H1 (cell line): ENCODE results near the genes CRTC2 and ZBTB7B.

DNA sequence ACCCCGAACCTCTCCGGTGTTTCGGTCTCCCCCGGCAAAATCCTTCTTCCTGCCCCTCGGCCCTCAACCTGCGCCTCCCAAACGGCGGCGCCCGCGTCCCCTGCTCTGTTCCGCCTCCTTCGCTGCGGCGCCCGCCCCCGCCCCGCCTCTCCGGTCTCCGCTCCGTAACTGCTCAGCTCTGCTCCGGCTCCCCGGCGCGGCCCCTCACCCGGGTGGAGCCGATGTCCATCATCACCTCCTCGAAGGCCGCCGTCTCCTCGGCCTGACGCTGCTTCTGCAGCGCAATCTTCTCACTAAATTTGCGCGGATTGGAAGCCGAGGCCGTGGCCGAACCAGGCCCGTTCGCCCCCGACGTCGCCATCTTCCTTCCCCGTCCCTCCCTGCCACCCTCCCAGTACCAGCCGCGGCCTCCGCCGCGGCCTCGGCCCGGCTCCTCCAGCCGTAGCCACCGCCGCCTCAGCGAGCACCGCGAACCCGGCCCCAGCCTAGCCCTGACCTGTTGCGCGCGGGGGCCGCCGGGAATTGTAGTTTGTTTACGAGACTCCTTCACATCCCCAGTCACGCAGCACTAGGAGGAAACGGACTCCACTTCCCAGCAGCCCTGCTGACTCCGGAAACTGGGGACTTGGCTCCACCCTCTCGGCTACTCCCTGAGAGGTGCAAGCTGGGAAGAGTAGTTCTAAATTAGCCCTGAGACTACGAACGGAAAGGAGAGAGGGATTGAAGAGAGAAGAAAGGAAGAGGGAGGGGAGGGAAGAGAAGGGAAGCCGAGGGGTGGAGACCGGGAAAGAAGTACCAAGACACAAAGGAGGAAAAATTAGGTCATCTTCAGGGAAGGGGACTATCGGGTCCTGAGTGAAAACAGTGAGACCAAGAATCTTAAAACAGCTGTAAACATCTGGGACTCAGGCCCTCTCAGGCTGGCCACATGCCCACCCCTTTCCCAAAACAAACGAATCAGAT, at the start of gene CRTC2:
TSS of gene CRTC2 (minus strand) at position 476 of the 963 bp plus-strand sequence.
- RRBS, result under 1% methylated on average over 18 of the region's 74 CpGs
CAGE:
- cytosol, long polyA plus RNA, result no peak
- long polyA plus RNA, result no peak
- nucleus, long polyA plus RNA, result no peak

DNA sequence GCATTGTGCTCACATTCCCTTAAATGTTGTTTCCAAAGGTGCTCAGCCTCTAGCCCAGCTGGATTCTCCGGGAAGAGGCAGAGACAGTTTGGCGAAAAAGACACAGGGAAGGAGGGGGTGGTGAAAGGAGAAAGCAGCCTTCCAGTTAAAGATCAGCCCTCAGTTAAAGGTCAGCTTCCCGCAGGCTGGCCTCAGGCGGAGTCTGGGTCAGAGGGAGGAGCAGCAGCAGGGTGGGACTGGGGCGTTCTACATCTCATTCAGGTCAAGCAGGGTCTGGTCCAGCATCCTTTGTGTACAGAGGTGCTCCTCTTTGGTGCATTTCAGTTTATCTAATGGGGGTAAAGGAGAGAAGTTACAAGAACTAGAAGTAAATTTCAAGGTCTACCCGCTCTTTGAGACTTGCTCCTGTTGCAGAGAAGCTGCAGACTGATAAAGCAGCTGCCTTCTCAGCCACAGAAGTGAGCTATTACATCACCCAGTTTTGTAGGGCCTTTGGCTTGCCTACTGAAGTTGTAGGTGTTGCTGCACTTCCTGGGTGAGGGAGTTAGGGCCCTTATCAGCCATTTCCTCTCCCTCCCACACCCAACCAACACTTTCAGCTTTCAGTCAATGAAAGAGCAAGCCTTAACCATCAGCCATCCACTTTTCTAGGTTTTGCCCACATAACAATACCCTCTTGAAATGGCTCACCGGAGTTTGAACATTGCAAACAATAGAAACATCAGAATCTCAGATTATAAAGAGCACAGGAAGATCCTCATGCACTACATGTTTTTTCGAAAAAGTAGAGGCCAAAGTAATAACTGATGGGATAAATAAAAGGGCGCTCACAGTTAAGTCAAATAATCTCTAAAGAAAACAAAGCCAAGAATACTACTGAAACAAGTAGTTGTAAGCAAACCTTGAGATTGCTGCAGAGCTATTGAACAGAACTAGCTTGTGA, 34.2 kb downstream of the TPM3 start:
- RRBS, result no CpG with 5 or more reads among the region's 9 CpGs
CAGE:
- cytosol, long polyA plus RNA, result no peak
- long polyA plus RNA, result no peak
- nucleus, long polyA plus RNA, result no peak

DNA sequence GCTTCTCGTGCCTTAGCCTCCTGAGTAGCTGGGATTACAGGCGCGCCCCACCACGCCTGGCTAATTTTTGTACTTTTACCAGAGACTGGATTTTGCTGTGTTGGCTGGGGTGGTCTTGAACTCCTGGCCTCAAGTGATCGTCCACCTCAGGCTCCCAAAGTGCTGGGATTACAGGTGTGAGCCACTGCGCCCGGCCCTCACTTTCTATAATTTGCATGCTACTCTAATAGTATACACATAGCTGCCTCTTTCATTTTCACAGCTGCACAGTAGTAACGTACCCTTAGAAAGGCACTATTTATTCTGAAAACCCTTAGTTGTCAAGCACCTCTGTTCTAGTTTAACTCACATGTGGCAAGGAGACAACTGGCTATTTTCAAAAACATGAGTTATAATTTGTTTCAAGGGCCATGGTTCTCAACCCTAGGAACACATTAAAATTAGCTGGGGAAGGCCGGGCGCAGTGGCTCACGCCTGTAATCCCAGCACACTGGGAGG, 17.3 kb downstream of the TPM3 start:
- RRBS, result no CpG with 5 or more reads among the region's 11 CpGs
CAGE:
- cytosol, long polyA plus RNA, result no peak
- long polyA plus RNA, result no peak
- nucleus, long polyA plus RNA, result no peak

DNA sequence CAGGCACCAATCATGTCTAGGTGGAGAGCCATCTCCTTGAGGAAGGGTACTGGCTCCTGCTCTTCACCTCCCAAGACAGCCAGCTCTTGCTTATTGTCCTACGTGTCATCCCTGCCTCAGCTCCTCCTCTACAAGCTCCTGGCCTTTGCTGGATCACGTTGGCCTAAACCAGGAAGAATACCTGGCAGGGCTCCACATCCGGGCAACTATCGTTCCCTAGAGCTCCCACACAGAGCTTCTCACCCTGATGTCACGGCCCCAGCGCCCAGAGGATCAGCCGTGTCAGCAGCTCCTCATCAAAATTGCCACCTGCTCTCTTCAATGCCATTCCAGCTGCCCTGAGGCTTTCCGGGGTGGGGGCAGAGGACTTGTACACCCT, 1.9 kb upstream of the TPM3 start:
- RRBS, result no CpG with 5 or more reads among the region's 8 CpGs
CAGE:
- cytosol, long polyA plus RNA, result no peak
- long polyA plus RNA, result no peak
- nucleus, long polyA plus RNA, result no peak

- RRBS, result 2% methylated on average over 32 of the region's 74 CpGs
CAGE:
- cytosol, long polyA plus RNA, result no peak
- long polyA plus RNA, result no peak
- nucleus, long polyA plus RNA, result no peak
Observed at GRCh38 chr1:154328213-154329083, 3.1 kb downstream of the ATP8B2 start.

DNA sequence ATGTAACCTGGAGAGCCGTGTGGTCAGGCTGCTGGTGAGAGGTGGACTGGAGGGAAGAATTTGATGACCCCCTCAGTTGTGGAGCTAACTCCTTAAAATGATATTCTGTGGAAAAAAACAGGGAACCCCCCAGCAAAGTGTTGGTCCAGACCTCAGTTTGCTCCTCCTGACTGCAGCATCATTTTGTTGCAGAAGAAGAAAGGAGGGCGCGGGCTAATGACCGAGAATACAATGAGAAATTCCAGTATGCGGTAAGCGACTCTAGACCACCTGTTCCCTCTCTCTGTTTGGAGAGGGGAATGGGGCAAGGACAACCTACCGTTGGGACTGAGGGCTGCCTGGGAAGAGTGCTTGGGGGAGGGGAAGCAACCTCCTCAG, 4.9 kb downstream of the ATP8B2 start:
- RRBS, result no CpG with 5 or more reads among the region's 7 CpGs
CAGE:
- cytosol, long polyA plus RNA, result no peak
- long polyA plus RNA, result no peak
- nucleus, long polyA plus RNA, result no peak

DNA sequence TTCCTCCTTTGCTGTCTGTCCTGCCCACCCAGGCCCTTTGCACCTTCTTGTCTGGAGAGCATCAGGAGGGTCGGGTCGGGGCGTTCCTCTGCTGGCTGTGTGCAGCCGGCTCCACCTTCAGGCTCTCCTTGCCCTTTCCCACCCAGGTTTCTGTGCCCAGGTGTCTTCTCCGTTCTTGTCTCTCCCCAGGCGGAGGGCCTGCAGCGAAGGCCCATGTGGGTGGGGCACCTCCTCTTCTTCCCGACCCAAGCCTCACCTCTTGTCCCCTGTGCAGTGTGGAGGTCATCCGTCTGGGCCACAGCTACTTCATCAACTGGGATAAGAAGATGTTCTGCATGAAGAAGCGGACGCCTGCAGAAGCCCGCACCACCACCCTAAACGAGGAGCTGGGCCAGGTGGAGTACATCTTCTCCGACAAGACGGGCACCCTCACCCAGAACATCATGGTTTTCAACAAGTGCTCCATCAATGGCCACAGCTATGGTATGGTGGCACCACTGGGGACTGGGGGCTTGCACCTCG, 15.3 kb downstream of the ATP8B2 start:
- RRBS, result no CpG with 5 or more reads among the region's 16 CpGs
CAGE:
- cytosol, long polyA plus RNA, result no peak
- long polyA plus RNA, result no peak
- nucleus, long polyA plus RNA, result no peak

DNA sequence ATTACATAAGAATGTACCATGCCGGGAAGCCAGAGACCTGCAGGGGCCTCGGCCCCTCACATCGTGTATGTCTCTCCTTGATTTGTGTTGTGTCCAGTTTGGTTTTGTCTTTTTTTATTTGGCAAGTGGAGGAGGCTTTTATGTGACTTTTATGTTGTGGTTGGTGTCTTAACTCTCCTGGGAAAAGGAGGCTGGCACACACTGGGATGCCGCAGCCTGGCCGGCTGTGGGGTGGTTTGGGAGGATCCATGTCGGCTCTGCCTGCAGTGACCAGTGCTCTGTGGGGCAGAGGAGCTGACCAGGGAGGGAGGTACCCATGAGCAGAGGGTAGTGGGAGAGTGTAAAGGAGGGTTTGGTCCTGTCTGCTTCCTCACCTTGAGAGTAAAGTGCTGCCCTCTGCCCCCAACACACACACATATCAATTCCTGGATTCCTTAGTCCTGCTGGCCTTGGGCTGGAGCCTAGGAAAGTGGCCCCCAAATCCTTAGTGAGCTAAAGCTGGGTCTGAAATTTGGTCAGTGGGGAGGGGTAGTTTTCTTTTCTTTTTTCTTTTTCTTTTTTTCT, 24.3 kb downstream of the ATP8B2 start:
- RRBS, result no CpG with 5 or more reads among the region's 6 CpGs
CAGE:
- cytosol, long polyA plus RNA, result no peak
- long polyA plus RNA, result no peak
- nucleus, long polyA plus RNA, result no peak

GRCh38 chr1:154430211-154430645, 25.1 kb downstream of the IL6R start:
- RRBS, result no CpG with 5 or more reads among the region's 13 CpGs
CAGE:
- cytosol, long polyA plus RNA, result no peak
- long polyA plus RNA, result no peak
- nucleus, long polyA plus RNA, result no peak

- RRBS, result no CpG with 5 or more reads among the region's 10 CpGs
CAGE:
- cytosol, long polyA plus RNA, result no peak
- long polyA plus RNA, result no peak
- nucleus, long polyA plus RNA, result no peak
Observed at GRCh38 chr1:154431539-154432190, 26.5 kb downstream of the IL6R start.

DNA sequence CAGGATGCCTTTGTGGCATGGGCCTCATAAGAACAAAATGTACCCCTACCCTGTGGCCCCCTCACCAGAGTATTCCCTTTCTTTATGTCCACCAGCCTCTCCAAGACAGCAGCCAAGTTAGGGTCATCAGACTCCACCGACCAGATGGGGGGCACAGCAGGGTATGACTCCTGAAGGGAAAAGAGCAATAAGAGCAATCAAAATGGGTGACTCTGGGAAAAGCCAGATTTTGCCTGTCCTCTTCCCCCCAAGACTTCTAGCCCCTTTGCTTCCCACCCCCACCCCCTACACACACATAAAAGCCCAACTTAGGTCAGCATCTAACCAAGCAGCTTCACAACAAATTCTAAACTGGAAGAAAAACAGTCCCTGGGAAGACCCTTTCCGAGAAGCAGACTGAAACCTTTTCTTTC, 2.7 kb downstream of the UBE2Q1 start:
- RRBS, result no CpG with 5 or more reads among the region's 2 CpGs
CAGE:
- cytosol, long polyA plus RNA, result no peak
- long polyA plus RNA, result no peak
- nucleus, long polyA plus RNA, result no peak

DNA sequence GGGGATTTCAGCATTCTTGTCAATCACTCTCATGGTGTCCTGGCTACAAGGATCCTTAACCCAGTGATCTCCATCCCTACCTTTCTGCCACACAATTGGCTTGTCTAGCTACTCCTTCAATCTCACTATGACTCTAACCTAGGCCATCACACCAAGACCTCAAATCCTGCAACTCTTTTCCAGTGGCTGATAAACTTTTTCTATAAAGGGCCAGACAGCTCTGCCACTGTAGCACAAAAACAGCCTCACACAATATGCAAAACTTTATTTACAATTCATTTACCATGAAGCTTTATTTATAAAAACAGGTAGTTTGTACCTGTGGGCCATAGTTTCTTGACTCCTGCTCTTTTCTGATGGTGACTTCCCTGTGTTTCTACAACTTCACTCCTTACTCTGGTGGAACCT, 4.1 kb downstream of the ADAR start:
CAGE:
- cytosol, long polyA plus RNA, result no peak
- long polyA plus RNA, result no peak
- nucleus, long polyA plus RNA, result no peak

GRCh38 chr1:154696608-154696919, 88.6 kb upstream of the ADAR start:
- RRBS, result no CpG with 5 or more reads among the region's 4 CpGs
CAGE:
- cytosol, long polyA plus RNA, result no peak
- long polyA plus RNA, result no peak
- nucleus, long polyA plus RNA, result no peak

DNA sequence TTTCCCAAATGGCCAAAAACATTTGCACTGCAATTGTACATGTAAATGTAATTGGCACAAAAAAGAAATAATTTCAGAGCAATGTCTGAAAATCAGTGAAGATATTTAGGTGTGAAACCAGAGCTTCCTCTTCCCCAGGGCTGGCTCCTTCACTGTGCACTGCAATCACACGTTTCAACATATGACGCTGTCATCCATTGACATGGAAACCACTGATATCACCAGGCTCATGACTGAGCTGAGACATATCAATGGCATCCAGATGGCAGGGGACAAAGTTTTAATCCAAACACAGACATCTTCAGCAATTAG, 107.9 kb upstream of the ADAR start:
- RRBS, result no CpG with 5 or more reads among the region's 2 CpGs
CAGE:
- cytosol, long polyA plus RNA, result no peak
- long polyA plus RNA, result no peak
- nucleus, long polyA plus RNA, result no peak

DNA sequence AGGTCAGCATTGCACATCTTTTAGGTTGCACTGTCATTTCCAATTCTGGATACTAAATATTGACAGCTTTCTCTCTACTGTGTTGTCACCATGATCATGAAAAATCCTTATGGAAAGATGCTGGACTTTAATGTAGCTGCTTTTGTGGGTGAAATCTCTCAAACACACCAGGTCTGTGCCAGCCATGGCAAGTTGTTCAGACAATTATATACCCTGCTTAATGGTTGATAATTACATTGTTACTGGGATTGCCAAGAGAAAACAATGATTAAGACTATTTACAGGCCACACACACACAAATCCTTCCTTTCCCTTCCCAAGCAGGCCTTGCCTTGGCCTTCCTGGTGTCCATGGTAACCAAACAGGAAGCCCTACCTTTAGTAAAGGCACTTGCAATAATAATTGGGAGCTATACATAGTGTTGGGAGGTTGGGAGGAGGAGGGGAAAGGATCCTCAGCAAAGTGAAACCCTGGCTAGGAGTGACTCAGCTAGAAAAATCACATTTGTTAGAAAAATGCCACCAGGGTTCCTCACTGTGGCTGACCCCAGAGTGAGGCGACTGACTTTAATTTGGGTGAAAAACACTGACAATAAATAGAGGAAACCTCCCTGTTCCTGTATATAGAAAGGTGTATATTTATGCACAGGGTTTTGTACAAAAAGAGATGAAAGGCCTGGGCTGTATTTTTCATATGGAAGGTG, 122.2 kb upstream of the ADAR start:
- RRBS, result no CpG with 5 or more reads among the region's 1 CpG
CAGE:
- cytosol, long polyA plus RNA, result no peak
- long polyA plus RNA, result no peak
- nucleus, long polyA plus RNA, result no peak

DNA sequence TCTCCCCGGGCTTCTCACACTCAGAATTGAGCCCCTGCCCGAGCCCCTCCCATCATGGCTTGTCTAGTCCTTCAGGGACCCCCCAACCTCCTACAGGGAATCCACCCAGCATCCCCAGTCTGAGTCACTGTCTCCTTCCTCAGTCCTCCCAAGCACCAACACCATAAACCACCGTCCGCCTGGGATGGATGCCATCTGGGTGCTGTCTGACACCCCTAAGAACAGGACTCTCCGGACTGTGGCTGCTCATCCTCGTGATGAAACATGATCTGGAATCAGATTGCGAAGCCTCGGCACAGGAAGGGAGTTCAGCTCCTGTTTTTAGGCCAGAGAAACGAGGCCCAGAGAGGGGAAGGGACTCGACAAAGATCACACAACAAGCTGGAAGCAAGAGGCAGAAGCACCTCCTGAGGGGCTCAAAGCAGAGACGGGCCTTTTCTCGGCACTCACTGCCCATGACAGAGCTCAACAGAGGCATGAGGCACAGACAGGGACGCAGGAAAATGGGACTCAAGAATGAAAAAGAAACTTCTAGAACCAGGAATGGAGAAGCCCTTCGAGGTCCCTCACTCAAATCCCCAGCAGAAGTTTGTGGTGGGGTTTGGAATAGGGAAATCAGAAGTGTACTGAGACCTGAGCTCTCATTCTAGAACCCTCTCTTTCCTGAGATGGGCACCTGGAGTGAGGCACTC, 8.4 kb downstream of the KCNN3 start:
- RRBS, result no CpG with 5 or more reads among the region's 14 CpGs
CAGE:
- cytosol, long polyA plus RNA, result no peak
- long polyA plus RNA, result no peak
- nucleus, long polyA plus RNA, result no peak

GRCh38 chr1:154936019-154936337, 541 bp downstream of the PMVK start:
- RRBS, result no CpG with 5 or more reads among the region's 14 CpGs
CAGE:
- cytosol, long polyA plus RNA, result no peak
- long polyA plus RNA, result no peak
- nucleus, long polyA plus RNA, result no peak

GRCh38 chr1:154952738-154953139, 3.2 kb downstream of the PBXIP1 start:
- RRBS, result no CpG with 5 or more reads among the region's 4 CpGs
CAGE:
- cytosol, long polyA plus RNA, result no peak
- long polyA plus RNA, result no peak
- nucleus, long polyA plus RNA, result no peak

GRCh38 chr1:155002702-155003369, at the start of gene ZBTB7B:
ZBTB7B (plus strand) TSS chr1:155002802.
- RRBS, result no CpG with 5 or more reads among the region's 39 CpGs
CAGE:
- cytosol, long polyA plus RNA, result start-site peak on the plus strand at chr1:155002749-155002847, 38 reads
- long polyA plus RNA, result no peak
- nucleus, long polyA plus RNA, result start-site peak on the plus strand at chr1:155002766-155002877, 11 reads

- RRBS, result no CpG with 5 or more reads among the region's 4 CpGs
CAGE:
- cytosol, long polyA plus RNA, result no peak
- long polyA plus RNA, result no peak
- nucleus, long polyA plus RNA, result no peak
Observed at GRCh38 chr1:155006371-155007347, 4.1 kb downstream of the ZBTB7B start.